Epithelial cell of proximal tubule (primary cell): Measurements from ENCODE around the gene VEGFC.

GRCh38 chr4:173415935-173416646 is 17.2 kb upstream of the SCRG1 start:
- RAMPAGE, long total RNA: no peak
- RRBS: no CpG with 5 or more reads among the region's 25 CpGs

GRCh38 chr4:173536375-173536719 is 6.3 kb upstream of the HAND2 start:
- RAMPAGE, long total RNA: no peak
- RRBS: no CpG with 5 or more reads among the region's 1 CpG

- RAMPAGE, long total RNA: no peak
- RRBS: no CpG with 5 or more reads among the region's 11 CpGs
Measured at GRCh38 chr4:173536720-173537176, 6.7 kb upstream of the HAND2 start.

DNA sequence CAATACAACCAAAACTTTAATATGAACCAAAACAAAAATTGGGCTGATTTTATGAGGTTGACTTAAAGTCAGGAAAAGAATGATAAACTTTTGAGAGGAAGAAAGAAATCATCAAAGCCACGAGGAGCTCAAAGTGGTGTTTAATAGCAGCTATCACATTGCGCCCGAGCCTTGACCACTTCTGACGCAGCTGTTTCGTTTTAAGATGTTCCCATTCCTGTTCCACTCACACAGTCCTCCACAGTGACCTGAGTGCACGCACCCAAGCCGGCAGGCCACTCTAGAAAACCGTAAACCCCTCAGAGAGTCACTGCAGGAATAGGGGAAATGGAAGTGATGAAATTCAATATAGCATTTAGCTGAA is 17.8 kb upstream of the HAND2 start:
- RAMPAGE, long total RNA: no peak
- RRBS: no CpG with 5 or more reads among the region's 8 CpGs

DNA sequence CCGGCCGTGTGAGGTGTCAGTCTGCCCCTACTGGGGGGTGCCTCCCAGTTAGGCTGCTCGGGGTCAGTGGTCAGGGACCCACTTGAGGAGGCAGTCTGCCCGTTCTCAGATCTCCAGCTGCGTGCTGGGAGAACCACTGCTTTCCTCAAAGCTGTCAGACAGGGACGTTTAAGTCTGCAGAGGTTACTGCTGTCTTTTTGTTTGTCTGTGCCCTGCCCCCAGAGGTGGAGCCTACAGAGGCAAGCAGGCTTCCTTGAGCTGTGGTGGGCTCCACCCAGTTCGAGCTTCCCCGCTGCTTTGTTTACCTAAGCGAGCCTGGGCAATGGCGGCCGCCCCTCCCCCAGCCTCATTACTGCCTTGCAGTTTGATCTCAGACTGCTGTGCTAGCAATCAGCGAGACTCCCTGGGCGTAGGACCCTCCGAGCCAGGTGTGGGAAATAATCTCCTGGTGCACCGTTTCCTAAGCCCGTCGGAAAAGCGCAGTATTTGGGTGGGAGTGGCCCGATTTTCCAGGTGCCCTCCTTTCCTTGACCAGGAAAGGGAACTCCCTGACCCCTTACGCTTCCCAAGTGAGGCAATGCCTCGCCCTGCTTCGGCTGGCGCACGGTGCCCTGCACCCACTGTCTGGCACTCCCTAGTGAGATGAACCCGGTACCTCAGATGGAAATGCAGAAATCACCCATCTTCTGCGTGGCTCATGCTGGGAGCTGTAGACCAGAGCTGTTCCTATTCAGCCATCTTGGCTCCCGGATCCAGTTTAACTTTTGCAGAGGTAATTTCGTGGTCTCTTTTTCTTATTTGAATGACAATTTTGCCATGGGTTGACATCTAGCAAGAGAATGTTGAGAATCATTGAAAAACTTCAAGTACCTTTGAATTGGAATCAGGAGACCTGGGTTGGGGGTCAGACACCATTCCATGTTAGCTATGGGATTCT is 78.7 kb upstream of the HAND2 start:
- RAMPAGE, long total RNA: no peak
- RRBS: no CpG with 5 or more reads among the region's 28 CpGs

DNA sequence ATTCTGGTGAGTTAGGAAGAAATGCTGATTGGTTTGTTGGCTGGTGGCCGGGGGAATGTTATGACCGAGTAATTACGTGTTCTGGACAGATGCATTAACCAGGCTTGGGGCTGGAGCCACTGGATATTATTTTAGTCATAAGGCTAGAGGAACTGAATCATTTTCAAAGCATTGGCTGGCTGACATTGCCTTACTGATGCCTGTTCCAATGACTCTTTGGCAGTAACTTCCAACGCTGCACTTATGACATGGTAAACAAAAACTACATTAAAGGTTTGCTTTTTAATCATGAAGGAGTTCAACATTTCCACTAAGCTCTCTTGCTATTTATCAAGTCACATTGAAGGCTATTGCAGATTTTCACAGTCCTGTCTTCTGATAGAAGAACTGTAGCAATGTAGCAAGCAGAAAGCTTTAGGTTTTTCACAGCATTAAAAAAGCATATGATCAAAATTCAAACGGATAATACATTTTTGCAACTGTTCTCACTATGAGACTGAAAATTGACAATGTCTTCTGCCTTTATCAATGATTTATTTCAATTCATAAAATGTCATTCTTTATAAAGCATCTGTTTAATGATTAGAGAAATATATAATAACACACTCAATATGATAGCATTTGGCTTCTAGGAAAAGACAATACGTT is 84.4 kb downstream of the FBXO8 start:
- RAMPAGE, long total RNA: no peak
- RRBS: no CpG with 5 or more reads among the region's 6 CpGs

DNA sequence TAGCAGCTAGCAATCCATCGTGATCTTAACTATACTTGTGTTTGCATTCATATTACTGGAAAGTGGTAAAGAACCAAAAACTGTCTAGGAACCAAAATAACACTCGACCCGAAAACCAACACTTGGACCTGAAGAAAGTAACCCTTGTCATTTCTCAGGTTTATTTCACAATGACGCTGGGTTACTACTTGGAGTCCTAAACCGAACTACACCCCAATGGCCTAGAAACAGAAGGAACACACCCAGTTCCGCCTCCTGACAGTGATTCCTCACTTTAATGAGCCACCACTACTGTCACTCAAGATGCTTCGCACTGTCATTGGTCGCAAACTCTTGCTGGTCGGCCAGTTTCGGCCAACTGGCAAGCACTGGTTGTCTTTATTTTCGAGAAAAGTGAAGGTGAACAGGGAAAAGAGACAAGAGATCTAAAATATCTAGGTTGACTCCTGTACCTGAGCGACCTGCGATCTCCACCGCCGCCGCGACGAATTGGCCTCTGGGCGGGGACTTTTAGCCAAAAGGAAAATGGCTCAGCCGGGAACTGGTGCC is 435 bp downstream of the FBXO8 start:
- RAMPAGE, long total RNA: no peak
- RRBS: no CpG with 5 or more reads among the region's 20 CpGs

DNA sequence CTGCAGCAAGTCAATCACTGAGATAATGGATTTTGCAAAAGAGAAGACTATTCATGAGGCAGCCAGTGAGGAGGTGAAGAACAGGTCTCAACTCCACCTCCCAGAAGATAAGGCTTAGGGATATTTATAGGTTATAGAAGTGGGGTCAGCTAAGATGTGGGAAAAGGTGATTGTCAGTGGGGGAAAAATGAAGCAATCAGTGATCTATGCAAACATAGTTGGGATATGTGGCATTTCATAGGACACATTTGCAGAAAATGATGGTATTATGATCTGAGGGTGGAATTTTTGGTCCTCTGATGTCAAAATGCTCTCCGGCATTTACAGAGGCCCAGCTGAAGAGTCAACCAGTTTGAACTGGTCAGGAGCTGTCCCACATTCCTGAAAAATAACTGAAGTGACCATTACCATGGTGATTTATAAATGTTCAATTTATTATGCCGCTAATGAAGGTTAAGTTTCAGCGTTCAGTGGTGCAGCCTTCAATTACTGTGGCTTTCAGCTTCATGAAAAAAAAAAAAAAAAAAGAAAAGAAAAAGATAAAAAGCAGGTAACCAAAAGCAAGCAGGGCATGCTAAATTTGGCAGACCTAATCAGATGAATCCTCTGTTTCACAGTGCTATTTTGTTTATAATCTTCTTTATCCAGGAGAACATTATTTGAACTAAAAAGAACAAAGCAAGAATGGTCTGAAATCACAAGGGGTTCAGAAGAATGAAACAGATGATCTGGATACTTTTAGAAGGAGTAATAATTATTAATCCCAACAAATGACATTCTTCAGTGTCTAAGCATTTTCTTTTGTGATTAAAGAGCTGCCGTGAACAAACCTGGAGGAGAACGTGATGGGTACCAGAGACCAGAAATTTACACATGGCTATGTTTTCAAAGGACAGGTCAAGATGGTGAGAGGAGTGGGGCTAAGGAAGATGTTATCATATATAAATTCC is 12.4 kb upstream of the HPGD start:
- RAMPAGE, long total RNA: no peak
- RRBS: no CpG with 5 or more reads among the region's 5 CpGs

- RAMPAGE, long total RNA: no peak
- RRBS: no CpG with 5 or more reads among the region's 11 CpGs
Measured at GRCh38 chr4:175671625-175672046, 140.4 kb downstream of the GPM6A start.

DNA sequence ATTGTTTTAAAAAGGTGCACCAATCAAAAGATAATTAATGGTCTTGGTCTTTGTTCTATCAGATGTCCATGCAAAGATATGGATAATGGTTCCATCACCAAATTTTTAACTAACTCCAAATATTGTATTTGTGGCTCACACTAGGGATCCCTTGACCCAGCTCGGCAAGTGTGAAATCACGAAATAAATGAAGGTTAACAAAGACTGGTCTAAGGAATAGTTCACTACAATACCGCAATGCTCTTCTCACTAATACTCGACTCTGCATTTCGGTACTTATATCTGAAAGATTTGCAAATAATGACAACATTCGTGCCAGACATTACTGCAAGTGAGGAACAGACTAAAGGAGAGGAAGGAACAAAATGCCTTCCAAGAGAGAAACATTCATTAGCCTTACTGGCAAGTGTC is 343 bp downstream of the GPM6A start:
- RAMPAGE, long total RNA: no peak
- RRBS: no CpG with 5 or more reads among the region's 6 CpGs

DNA sequence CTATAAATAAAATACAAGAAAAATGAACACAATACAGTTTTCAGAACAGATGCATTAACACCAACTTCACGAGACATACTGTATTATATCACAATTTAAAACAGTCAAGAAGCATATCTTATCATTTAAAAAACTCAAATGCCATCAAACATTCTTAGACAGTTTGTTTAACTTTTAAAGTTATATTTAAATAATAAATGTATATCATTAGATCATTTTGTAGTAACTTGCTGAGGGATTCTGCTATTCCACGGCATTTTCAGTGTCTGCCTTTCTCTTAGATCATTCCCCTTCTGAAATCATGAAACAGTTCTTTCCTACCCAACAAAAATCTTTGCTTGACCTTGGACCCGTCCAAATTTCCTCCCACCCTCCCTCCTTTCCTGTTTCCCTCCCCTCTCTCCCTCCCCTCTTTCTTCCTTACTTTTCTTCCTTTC is 72.9 kb upstream of the WDR17 start:
- RAMPAGE, long total RNA: no peak
- RRBS: no CpG with 5 or more reads among the region's 3 CpGs

DNA sequence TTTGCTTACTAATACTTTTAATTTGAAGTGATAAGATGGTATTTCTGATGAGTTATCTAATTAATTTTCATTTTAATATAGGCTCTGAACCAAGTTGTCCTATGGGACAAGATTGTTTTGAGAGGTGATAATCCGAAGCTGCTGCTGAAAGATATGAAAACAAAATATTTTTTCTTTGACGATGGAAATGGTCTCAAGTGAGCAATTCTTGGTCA is 7.2 kb downstream of the SPCS3 start:
- RAMPAGE, long total RNA: no peak
- RRBS: no CpG with 5 or more reads among the region's 2 CpGs

- RAMPAGE, long total RNA: no peak
- RRBS: no CpG with 5 or more reads among the region's 3 CpGs
Measured at GRCh38 chr4:176538084-176538645, 218.4 kb downstream of the SPCS3 start.

DNA sequence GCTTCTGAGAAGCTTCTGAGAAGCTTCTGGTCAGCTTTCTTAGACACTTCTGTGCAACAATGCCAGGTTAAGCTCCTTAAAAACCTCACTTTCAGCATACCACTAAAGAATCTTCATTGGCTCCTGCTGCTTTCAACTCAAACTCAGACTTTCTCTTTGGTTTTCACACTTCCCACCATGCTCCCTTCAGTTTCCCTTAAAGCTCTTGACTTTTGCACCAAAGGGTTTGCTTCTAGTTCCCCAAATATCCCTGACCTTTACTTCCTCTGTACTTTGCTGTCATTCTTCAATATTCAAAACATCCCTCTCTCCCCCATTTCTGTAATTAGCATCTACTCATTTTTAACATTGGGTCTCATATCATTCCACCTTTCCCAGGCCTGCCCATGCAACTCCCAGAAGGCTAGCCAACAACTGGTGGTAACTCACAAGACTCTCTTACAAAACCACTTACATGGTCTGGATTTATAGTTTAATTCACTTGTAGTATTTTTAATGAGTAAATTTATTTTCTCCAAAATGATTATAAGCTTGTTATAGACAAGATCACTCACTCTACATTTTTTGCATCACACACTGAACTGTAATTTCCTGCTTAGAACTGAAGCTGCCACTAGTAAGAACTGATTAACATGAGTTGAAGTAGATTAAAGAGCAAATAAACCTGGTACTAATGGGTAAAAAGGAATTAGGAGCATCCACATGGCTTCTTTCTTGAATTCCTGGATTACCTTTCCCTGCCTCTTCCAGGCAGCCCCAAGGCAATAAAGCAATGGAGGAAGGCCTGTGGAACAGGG is 6.4 kb downstream of the VEGFC start:
- RAMPAGE, long total RNA: no peak

GRCh38 chr4:176792684-176793380 is at the start of gene VEGFC:
Gene VEGFC (minus strand): TSS chr4:176792922.
- RAMPAGE, long total RNA: no peak
- RRBS: 2% methylated on average over 40 of the region's 69 CpGs

DNA sequence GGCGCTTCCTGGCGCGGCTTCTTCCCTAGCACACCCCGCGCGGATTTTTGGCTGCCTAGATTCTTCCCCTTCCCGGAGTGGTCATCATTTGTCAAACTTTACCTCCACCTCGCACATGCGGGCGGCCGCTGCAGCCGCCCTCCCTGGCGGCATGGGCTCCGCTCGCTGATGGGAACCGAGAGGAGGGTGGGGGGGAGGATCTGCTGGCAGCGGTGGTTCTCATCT is 2184.0 kb upstream of the TENM3 start:
- RAMPAGE, long total RNA: no peak
- RRBS: no CpG with 5 or more reads among the region's 17 CpGs

DNA sequence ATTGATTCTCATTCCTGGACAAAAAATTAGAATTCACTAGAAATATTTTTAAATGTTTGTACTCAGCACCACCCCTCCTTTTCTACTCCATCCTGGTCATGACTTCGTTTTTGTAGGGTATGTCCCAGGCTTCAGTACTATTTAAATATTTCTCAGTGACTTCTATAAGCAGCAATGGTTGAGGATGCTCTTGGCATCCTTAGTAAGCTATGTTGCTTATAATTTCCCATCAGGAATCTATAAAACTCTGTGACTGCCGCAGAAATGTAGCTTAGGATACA is 822.6 kb upstream of the TENM3 start:
- RAMPAGE, long total RNA: no peak
- RRBS: no CpG with 5 or more reads among the region's 2 CpGs

GRCh38 chr4:182242906-182243278 is 310 bp upstream of the TENM3 start:
- RAMPAGE, long total RNA: no peak
- RRBS: no CpG with 5 or more reads among the region's 8 CpGs

- RAMPAGE, long total RNA: no peak
- RRBS: no CpG with 5 or more reads among the region's 3 CpGs
Measured at GRCh38 chr4:182555831-182556563, 312.8 kb downstream of the TENM3 start.

GRCh38 chr4:182929357-182929706 is 12.1 kb upstream of the DCTD start:
- RAMPAGE, long total RNA: no peak
- RRBS: no CpG with 5 or more reads among the region's 3 CpGs